RPMI7951 (cell line): ENCODE data around the genes MS4A8, PTGDR2, PPP1R32 and LRRC10B.

GRCh38 chr11:60699009-60700118 is at the start of gene MS4A8:
Gene MS4A8, plus strand, starts transcription at chr11:60699612.
- RAMPAGE, long total RNA: no peak

- RAMPAGE, long total RNA: no peak
These were observed at the start of gene PTGDR2 for GRCh38 chr11:60855796-60856242. Gene PTGDR2, minus strand, starts transcription at chr11:60855950.

- RAMPAGE, long total RNA: no peak
These were observed 15.6 kb downstream of the PRPF19 start for GRCh38 chr11:60890545-60891391.

- RAMPAGE, long total RNA: no peak
These were observed 13.8 kb downstream of the SLC15A3 start for GRCh38 chr11:60938175-60938661.

- RAMPAGE, long total RNA: no peak
These were observed 8.9 kb downstream of the SLC15A3 start for GRCh38 chr11:60942971-60943548.

GRCh38 chr11:60953730-60954110 is 1.7 kb upstream of the SLC15A3 start:
- RAMPAGE, long total RNA: no peak

- RAMPAGE, long total RNA: no peak
These were observed 10.0 kb upstream of the CD5 start for GRCh38 chr11:61092186-61092820.

DNA sequence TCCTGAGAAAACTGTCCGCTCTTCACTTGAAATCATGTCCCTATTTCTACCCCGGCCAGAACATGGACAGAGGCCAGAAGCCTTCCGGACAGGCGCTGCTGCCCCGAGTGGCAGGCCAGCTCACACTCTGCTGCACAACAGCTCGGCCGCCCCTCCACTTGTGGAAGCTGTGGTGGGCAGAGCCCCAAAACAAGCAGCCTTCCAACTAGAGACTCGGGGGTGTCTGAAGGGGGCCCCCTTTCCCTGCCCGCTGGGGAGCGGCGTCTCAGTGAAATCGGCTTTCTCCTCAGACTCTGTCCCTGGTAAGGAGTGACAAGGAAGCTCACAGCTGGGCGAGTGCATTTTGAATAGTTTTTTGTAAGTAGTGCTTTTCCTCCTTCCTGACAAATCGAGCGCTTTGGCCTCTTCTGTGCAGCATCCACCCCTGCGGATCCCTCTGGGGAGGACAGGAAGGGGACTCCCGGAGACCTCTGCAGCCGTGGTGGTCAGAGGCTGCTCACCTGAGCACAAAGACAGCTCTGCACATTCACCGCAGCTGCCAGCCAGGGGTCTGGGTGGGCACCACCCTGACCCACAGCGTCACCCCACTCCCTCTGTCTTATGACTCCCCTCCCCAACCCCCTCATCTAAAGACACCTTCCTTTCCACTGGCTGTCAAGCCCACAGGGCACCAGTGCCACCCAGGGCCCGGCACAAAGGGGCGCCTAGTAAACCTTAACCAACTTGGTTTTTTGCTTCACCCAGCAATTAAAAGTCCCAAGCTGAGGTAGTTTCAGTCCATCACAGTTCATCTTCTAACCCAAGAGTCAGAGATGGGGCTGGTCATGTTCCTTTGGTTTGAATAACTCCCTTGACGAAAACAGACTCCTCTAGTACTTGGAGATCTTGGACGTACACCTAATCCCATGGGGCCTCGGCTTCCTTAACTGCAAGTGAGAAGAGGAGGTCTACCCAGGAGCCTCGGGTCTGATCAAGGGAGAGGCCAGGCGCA is 24.3 kb downstream of the CD5 start:
- RAMPAGE, long total RNA: no peak

DNA sequence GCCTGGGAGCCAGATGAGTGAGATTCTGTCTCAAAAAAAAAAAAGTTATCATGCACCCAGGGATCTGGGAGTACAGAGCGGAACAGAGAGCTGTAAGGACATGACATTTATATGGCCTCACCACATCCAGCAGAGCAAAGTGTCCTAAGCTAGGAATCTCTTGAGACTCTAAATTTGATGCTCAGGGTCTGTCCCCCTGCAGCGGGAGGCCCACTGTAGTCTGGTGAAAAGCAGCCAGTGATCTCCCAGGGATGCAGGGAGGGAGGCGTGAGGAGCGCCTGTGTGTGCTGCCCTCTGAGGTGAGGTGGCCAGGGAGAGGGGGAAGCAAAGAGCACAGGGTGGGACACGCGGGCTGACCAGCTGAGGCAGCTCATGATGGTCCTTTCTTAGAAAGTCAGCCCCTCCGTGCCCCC is 26.4 kb downstream of the CD5 start:
- RAMPAGE, long total RNA: no peak

GRCh38 chr11:61129441-61130811 is 27.6 kb downstream of the CD5 start:
- RAMPAGE, long total RNA: no peak

- RAMPAGE, long total RNA: no peak
These were observed 11.0 kb downstream of the TKFC start for GRCh38 chr11:61344142-61344347.

GRCh38 chr11:61360184-61360506 is 1.5 kb downstream of the CYB561A3 start:
- RAMPAGE, long total RNA: no peak

GRCh38 chr11:61416083-61416713 is 13.6 kb downstream of the CPSF7 start:
- RAMPAGE, long total RNA: no peak

GRCh38 chr11:61417953-61418624 is 11.7 kb downstream of the CPSF7 start:
- RAMPAGE, long total RNA: no peak

DNA sequence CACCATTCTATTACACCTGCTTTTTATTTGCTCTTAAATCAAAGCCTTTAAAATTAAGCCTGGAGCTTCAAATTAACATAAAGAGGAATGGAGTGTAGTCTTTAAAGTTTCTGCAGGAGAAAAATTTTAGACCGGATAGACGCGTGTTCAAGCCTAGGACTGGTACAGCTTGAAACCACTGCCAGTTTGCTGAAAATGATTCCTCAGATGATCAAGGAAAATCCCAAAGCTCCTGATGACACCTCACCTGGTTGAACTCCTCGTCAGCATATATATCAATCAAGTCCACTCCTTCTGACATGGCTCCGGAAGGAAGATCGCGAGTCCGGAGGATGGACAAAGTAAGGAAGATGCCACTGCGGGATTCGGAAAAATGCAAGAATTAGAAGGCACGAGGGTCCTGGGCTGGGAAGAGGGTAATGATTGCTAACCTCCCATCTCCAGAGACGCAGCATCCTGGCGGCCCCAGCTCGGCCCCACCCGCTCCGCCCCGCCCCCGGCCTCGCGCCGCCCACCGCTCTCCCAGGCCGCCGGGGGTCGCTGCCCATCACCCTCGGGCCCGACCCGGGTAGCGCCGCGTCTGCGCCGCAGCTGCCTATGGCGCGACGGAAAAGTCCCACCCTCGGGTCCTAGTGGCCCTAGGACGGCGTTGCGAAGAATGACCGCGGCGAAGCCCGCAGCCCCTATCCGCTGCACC is 692 bp downstream of the CPSF7 start:
- RAMPAGE, long total RNA: no peak

- RAMPAGE, long total RNA: no peak
These were observed 24.5 kb downstream of the SDHAF2 start for GRCh38 chr11:61454183-61455027.

GRCh38 chr11:61480761-61481655 is at the start of gene PPP1R32:
Gene PPP1R32, plus strand, starts transcription at chr11:61481120.
- RAMPAGE, long total RNA: no peak

DNA sequence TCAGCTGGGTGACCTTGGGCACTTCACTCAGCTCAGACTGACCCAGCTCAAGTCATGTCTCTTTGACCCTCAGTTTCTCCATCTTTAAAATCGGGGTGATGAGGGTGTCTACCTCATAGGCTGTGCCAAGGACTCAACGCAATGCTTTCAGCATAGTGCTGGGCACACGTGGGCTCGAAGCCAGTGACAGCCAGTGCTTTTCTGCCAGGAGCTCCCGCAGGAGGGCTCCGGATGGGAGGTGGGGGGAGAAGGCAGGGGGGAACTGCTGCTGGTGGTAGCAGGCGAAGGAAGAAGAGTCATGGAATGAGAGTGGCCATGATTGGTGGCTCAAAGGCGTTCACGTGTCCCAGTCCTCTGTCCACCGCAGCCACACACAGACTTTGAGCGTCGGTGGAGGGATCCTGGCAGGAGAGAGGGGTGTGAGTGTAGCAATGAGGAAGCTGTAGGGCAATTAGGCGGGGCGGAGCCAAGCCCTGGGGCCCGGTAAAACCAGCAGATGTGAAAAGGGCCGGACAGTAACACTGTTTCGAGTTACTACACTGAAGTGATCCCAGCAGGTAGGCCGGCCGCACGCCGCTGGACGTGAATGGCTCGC is 661 bp upstream of the LRRC10B start:
- RAMPAGE, long total RNA: no peak

DNA sequence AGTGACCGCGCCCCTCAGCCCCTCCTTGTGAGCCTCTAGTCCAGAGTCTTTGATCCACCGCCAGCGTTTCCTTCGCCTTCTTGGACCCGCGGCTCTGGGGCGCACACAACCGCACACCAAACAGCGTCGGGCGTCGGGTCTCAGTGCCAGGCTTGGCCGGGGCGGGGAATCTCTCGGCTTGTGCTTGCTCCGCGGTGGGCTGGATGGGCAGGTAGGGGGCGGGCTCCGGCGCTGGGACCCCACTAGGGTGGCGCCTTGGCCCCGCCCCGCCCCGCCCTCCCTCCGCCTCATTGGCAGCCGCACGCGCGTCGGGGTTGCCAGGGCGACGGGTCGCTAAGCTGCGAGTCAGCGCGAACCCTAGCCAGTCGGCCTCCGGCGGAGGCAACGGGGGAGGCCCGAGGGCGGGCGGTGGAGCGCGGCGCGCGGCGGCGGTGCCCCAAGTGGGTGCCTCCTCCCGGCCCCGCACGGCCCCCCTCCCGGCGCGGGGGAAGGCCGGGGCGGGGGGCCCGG is at the start of gene LRRC10B:
LRRC10B (plus strand) TSS at position 364 of the 510 bp plus-strand sequence.
- RAMPAGE, long total RNA: no peak

DNA sequence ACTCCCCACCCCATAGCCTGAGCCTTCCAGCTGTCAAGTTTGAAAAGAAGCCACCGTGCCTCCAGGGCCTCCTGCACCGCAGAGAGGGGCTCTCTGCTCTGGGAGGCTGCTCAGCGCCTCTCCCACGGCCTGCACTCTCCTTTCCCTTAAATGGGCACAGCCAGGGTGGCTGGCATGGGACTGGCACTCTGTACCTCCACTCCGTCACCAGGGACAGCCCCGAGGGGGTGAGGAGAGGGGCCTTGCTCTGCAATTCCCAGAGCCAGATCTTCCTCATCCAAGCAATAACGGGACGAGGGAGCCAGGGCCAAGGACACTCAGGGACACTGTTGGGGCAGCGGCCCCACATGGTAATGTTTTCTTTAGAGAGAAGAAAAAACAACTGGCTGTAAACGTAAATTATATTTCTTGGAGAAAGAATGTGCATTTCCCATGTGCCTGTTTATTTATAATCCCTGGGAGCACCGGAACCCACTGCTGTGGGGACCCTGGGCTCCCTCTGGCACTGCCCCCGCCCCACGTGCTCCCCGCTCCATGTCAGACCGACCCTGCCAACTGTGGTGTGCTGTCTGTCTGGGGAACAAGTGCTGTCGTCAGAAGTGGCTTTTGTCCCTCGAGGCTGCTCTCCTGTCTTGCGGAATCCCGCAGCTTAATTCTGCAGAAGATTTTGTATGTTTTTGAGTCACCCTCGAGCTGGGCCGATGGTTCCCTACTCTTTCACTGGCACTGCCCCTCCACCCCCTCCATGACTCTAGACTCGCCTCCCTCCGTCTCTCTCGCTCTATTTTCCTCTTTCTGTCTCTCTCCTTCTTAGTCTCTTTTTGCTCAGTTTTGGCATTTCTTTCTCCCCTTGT is 2.3 kb downstream of the LRRC10B start:
- RAMPAGE, long total RNA: no peak